Mesothelial cell of epicardium (in vitro differentiated cells): ENCODE results near the genes GLIS2, CORO7 and SEC14L5.

- PRO-cap, result no peak
Observed at GRCh38 chr16:4309899-4310413, 5.9 kb upstream of the GLIS2 start.

DNA sequence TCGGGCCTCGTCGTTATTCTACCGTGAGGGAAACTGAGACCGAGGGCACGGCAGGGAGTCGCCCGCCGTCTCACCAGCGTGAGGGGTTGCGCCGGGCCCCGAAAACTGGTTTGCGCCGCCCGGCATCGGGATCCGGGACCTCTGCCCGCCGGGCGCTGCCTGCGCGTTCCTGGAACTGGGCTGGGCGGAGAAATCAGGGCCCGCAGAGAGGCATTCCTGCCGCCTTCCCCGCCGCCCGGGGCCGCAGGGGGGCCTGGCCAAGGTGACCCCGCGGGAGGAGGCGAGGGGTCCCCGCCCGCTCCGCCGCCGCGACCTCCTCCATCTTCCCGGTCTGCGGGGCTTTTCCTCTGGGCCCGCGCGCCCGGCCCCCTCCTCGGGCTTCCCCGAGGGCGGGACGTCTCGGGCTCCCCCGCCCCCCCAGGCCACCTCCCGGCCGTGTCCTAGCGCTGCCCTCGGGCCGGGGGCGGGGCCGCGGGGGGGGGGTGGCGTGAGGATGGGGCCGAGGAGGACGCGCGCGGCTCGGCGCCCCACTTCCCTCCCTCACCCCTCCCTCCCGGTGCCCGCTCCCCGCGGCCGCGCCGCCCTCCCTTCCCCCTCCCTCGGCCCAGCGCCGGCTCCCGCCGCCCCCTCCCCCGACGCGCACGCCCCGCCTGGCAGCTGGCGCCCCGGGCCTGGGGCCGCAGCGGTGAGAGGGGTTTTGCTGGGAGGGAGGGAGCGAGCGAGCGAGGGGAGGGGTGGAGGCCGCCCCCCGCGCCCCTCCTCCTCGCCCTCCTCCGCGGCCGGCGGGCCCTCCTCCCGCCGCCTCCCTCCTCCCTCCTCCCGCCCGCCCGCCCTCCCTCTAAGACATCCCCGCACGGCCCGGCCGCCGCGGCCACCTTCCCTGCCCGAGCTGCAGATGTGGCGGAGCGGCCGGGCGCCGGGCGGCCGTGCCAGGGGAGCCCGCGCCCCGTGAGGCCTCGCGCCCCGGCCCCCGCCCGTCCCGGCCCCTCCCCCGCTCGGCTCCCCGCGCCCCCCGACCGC is at the start of gene GLIS2:
TSS of gene GLIS2 (plus strand) at position 874 of the 1,020 bp plus-strand sequence.
- PRO-cap, result bidirectional peak, plus-strand start at position 480 of the sequence, minus-strand start at position 335 of the sequence; bidirectional peak, plus-strand start at position 841 of the sequence, minus-strand start at position 648 of the sequence

- PRO-cap, result no peak
Observed at GRCh38 chr16:4319988-4320540, 4.2 kb downstream of the GLIS2 start.

GRCh38 chr16:4353591-4354039 is 2.5 kb upstream of the PAM16 start:
- PRO-cap, result no peak

GRCh38 chr16:4373732-4374735 is 2.4 kb downstream of the VASN start:
- PRO-cap, result bidirectional peak, plus-strand start at chr16:4374268, minus-strand start at chr16:4374012

GRCh38 chr16:4389009-4389735 is 17.5 kb downstream of the VASN start:
- PRO-cap, result no peak

- PRO-cap, result no peak
Observed at GRCh38 chr16:4392031-4393283, 20.8 kb downstream of the VASN start.

- PRO-cap, result no peak
Observed at GRCh38 chr16:4407262-4408170, 8.9 kb downstream of the CORO7 start.

- PRO-cap, result unidirectional peak, minus-strand start at chr16:4416627
Observed at GRCh38 chr16:4416064-4416752, at the start of gene CORO7. TSS of gene CORO7 (minus strand) at chr16:4416596.

DNA sequence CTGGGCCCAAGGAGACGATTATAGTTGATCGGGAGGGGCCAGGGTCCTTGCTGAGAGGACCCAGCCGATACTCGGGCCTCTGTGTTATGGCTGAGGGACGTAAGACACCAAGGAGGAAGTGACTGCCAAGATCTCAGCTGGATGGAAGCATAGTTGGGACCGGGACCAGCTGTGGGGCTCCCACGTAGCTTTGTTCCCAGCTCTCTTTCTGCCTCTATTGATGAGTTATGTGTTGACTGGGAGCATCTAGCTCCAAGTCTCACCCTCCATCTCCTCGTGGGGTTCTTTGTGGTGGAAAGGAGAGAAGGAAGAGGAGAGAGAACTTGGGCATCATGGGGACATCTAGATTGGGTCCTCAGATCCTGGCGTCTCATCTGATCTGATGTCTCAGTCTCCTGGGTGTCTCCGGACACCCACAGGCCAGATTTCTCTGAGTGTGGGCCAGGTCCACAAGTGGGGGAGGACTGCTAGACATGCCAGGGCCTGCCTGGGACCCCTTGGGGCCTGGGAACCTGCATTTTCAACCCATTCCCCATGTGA is 996 bp downstream of the MGRN1 start:
- PRO-cap, result no peak

GRCh38 chr16:4660297-4661051 is 32.9 kb upstream of the NUDT16L1 start:
- PRO-cap, result no peak

- PRO-cap, result no peak
Observed at GRCh38 chr16:4690576-4691396, 2.6 kb upstream of the NUDT16L1 start.

- PRO-cap, result no peak
Observed at GRCh38 chr16:4699145-4699767, 5.9 kb downstream of the NUDT16L1 start.

DNA sequence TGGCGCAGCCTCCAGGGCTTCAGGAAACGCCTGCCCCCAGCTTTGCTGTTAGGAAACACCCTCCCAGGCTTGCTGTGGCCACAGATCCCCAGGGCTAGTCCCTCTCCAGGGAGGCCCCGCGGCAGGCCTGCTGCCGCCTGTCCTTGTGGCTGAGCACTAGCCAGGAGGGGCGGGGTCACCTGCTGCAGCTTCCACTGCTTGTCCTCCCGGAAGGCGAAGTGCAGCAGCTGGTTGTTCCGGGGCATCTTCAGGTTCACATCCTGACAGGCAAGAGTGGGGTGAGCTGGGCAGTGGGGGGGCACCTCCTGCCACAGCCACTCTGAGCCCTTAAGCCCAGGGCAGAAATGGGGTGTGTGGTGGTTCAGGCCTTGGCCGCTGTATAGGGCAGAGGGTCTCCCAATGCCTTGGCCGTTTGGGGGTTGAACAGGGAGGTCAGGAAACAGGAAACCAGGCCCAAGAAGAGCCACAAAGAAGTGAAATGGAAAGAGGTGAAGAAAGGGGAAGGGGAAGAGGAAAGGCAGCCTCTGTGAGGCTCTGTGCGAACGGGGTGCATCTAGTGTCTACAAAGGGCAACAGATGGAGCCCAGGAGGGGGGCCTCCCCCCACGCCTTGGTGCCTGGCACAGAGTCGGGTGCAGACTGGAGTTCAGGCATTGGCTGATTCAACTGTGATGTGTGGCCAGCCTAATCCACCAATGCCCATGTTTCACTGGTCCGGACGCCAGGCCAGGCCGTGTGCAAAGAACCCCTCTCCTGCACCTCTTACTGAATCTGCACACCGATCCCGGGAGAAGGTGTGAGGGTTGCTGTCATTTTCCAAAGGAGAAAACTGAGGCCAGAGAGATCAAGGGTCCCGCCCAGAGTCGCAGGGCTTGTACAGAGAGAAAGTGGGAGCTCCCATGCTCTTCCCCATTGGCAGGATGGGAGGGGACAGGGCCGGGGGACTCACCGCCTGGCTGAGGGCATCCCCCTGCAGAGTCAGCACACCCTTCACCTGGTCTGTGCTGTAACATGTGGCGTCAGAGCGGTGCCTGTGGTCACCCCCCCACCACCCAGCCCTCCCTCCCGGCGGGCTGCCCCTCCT is 1.8 kb downstream of the ROGDI start:
- PRO-cap, result no peak

DNA sequence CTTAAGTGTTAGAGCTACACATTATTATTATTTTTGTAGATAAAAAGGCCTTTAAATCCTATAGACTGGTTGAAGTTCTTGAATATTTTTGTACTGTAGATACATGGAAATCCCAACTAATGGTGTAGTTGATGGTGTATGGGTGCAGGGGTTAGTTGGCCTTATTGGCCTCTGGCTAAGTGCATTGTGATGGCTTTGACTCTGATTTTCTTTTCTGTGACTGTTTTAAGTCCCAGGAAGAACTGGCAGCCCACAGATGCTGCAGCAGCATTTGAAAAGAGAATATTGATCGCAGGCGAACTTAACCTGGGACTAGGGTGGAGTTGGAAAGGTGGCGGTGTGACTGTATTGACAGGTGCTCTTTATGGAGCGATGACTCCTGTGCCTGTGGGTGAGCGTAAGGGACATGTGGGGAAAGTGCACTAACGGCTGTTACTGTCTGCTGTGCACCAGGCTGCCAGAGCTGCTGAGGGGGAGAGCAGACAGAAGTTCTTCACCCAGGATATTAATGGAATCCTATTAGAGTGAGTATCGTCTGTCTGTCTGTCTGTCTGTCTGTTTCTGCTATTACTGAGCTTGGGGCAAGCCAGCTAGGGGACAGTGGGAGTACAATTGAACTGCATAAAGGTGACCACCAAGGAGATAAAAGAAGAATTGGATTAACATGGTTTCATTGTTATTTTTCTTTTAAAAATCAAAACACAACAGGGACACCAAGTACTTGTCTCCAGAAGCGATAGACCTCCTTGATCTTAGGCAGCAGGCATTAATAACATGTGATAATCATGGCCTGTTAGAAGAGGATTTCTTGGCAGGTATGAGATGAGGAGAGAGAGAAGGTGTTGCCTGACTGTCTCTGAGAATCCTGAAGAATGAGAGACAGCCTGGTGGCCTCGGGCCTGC is 21.4 kb downstream of the UBN1 start:
- PRO-cap, result no peak

GRCh38 chr16:4874595-4875640 is 27.6 kb downstream of the UBN1 start:
- PRO-cap, result no peak

DNA sequence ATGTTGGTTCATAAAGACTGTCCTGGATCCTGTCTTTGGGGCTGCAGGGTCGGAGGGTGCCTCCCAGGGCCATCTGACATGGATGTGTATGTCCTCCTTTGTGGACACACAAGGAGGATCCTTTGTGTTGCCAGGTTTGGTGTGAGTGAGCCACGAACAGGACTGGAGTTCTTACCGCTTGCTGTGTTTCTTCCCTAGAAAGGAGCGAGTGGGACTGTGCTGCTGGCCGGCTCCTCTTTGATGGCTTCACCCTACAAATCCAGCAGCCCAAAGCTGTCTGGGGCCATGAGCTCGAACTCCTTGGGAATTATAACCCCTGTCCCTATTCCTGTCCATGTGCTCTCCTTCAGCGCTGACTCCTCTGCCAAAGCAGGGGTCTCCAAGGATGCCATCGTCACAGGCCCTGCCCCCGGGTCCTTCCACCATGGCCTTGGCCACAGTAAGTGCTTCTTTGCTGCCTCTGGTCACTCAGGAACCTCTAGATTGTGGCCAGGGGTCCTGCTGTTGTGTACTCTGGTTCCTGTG is 29.5 kb downstream of the UBN1 start:
- PRO-cap, result no peak

DNA sequence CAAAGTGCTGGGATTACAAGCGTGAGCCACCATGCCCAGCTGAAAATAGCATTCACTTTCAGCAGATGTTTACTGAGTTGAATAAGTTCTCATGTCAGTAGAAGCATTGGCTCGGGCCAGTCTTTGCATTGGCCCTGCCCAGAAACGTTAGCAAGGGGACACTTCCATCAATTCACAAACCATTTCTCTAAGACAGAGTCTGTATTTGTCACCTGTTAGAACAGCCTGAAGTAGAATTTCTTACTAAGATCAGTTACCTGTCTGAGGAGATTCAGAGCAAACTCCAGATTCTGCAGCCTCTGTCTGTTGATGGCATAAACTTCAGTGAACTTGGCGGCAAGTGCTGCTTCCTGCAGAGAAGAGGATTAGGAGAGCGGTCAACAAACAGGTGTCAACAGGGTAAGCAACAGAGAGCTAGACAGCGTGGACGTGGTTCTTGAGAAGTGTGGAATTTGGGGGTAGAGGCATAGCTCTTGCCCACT is 39.6 kb downstream of the UBN1 start:
- PRO-cap, result no peak

DNA sequence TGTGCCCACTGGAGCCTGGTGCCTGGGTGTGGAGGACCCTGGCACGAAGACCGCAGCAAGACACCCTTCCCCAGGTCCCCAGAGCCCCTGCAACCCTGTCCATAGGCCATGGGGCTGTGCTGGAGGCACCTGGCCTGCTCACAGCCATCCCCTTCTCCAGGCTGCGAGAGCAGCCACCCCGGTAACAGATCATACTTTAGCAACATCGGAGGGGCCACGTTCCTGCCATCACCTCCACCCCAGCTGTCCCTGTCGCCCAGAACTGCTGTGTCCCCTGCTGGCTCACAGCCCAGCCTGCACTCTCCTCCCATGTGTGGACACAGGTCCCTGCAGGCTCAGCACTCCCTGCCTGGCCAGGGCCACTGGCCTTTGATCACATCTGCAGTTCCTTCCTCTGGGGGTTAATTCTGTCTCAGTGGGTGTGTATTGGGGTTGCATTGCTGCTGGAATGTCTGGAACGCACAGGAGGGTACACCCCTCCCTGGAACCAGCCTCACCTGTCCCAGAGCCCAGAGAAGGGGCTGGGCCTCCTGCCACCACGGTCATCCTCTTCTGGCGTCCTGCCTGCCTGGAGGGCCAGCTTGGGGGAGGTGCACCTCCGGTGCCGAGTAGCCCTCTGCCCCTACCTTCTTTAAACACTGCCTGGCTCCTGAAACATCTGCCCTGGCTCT is 12.1 kb downstream of the PPL start:
- PRO-cap, result no peak

- PRO-cap, result no peak
Observed at GRCh38 chr16:4957532-4958562, at the start of gene SEC14L5. TSS of gene SEC14L5 (plus strand) at chr16:4958330.